Vein endothelial cell (primary cell): ENCODE results near the gene ARF1.

- CAGE, long polyA plus RNA = no peak
These were observed 40.0 kb downstream of the ITPKB start for GRCh38 chr1:226699061-226699572.

- CAGE, long polyA plus RNA = no peak
These were observed 35.8 kb downstream of the ITPKB start for GRCh38 chr1:226703164-226703704.

- CAGE, long polyA plus RNA = no peak
These were observed 16.0 kb downstream of the ITPKB start for GRCh38 chr1:226722929-226723646.

DNA sequence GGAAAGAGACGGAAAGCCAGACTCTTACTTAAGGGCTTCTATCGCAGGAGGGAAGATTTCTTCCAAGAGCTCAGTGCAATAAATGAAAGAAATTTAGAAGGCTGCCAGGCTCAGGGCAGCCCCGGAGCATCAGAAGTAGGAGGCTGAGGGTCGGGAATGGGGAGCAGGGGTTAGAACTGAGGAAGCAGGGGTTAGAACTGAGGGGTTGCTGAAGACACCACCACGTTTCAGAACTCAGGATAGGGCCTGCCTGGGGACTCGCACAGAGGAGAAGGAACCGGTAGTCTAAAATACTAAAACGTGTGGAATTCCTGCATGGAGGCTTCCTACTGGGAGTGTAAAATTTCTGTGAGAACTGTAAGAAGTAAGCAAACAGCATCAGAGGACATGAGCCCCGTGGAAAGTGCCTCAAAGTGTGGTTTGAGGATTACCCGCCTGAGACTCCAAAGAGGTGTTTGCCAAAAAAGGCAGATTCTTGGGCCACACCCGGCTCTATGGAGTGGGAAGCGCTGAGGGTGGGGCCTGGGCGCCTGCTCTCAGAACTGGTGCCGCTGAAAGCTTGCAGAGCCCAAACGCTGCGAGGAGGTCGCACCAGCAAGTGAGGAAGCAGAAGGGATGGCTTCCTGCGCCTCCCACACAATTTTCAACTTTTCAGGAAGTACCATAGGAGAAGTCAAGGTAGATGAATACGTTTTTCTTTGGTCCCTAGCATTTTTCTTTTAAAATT, 43.1 kb upstream of the PSEN2 start:
- CAGE, long polyA plus RNA = no peak

- CAGE, long polyA plus RNA = no peak
These were observed 2.1 kb upstream of the COQ8A start for GRCh38 chr1:226937983-226938499.

- CAGE, long polyA plus RNA = no peak
These were observed 23.7 kb downstream of the COQ8A start for GRCh38 chr1:226963877-226964093.

DNA sequence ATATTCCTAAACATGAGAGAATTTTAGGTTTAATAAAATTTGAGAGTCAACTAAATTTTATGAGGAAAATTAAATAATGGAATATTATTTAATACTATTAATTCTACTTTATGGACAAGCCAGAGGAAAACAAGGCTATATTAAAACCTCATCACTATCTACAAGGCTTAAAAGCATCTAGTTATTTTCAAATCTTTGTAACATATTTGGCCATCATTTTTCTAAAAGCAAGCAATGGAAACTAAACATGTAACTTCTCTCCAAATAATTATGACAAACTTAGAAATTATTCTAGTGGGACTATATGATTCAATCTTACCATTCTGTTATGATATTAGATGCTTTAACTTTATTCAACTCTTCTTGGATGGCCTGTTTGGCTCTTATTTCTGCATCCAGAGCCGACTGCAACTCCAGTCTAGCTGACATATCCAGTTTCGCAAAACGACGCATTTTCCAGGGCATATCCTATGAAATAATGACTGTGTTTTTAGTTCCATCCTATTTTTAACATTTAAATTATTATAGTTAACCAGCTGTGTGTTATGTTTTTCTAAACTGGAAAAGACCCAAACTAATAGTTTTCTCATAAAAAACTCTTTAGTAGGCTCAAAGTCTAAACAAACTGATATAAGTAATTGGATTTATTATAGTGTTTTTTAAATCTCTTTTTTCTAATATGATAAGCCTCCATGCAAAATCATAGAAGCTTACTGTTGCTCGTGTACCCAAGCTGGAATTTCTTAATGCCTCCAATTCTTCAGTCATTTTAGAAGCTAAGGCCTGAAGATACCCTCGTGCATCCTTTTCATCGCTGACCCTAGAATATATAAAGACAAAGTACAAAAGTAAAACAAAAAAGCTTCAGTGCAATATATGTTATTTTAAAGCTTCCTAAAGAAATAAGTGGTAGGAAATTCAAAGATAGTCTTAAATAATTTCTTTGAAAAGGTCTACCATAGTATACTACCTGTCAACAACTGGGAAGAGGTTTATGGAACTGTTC, 133.8 kb downstream of the COQ8A start:
- CAGE, long polyA plus RNA = no peak

GRCh38 chr1:227112101-227112657, 172.1 kb downstream of the COQ8A start:
- CAGE, long polyA plus RNA = no peak

DNA sequence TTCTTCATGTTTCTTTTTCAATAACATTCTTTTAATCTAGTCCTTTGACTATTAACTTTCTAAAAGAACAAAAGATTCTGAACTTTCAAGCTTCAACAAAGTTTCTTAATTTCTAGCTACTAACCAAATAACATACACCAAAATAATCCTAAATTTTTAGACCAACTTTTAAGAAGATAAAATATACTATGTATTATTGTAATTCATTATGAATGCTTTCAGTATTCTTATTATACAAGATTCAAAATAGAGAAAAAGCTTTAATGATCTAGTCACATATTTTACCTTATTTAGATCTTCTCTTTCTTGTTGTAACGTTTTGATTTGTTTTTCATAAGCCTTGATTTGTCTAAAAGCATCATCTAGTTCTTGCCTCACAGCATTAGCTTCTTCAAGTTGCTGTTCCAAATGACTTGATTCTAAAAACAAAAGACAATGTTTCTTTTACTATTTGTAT, 179.5 kb downstream of the COQ8A start:
- CAGE, long polyA plus RNA = no peak

DNA sequence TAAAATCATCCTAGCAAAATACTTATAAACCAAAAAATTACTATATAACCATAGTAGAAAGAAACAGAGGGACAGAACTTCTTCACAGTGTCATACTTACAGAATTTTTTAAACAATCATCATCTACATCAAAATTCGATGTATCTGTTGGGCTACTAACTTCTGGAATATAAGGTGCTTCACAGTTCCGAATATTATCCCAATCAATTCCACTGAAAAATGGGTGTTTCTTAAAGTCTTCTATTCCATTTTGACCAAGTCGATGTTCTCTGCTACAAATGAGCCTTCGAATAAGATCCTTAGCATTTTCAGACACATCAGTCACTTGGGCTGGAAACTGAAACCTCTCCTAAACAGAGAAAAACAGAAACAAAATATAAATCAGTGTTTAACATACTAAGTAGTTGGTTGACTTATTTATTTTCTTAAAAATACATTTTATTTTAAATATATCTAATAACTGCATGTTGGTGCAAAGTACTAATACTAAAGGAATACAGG, 172.9 kb downstream of the CDC42BPA start:
- CAGE, long polyA plus RNA = no peak

- CAGE, long polyA plus RNA = no peak
These were observed 136.0 kb downstream of the CDC42BPA start for GRCh38 chr1:227181913-227183106.

DNA sequence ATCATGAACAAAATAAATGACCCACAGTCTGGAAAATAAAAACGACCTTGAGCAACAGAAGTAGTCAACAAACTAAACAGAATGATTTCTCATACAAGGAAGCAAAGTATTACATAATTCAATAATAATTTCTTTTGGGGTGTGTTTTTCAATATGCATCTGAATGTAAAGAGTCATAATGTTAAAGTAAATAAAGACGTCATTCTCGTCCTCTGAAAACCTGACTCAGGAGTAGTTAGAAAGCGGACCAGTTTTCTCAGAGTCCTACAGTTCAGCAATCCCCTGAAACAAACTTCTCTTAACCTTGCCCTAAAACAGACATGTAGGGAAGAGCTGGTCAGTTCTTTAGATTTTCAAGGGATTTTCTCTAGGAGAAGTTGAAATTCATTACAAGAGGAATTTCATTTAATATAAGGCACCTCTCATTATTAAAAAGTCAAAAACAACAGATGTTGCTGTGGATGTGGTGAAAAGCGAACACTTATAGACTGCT, 18.5 kb downstream of the CDC42BPA start:
- CAGE, long polyA plus RNA = no peak

GRCh38 chr1:227319098-227319753, 934 bp upstream of the CDC42BPA start:
- CAGE, long polyA plus RNA = no peak

DNA sequence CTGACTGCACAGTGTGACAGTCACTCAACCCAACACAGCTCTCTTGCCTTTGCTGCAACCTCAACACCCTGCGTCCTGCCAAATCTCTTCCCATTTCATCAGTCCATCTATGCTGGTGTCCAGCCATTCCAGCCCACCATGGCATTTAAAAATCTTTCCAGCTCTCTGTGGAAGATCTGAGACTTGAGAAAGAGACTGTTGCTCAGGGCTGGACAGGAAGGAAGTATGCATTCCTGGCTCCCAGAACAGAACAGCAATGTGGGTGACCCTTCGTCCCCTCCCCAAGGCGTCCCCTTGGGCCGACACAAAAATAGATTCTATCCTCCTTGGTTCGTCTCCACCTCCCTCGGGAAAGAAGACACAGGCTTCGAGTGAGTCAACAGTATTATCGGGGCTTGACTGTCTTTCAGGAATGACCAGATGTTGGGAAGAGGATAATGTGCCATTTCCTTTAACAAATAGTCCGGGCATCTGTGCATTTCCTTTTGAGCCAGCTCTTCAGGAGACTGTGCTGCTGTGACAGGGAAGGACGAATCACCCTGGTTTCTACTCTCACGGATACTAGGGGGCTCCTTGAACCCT, 111.3 kb upstream of the CDC42BPA start:
- CAGE, long polyA plus RNA = no peak

DNA sequence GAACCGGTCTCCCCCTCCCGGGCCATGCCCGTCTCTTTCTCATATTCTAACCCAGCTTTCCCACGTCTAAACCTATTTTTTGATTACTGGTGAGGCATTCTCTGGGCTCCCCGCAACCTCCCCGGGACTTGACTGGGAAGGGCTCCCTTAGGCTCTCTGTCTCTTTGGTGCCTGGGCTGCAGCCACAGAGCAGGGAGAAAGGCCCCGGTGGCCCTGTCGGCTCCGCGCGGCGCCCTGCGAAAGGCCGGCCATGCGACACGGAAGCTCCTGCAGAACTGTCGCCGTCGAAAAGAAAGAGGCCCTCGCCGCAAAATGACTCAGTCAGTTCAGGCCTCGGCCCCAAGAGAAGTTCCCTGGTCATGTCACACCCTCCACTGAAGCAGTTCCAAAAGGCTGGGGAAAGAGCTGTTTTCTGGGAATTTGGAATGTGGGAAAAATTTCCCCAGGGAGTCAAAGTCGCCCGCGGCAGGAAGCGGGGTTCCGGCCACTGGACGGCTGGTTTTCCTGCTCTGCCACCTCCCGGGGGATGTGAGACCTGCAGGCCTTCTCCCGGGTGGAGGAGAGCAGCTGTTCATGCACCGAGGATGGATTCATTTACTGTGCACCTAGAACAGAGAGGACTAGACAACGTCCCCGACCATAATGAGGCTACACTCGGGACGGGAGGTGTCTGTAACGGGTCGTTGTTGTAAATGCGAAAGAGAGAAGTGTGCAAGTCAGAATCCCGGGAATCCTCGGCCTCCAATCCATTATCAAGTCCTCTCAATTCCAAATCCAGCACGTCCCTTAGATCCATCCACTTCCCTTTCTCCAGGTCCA, 115.8 kb upstream of the ZNF678 start:
- CAGE, long polyA plus RNA = no peak

DNA sequence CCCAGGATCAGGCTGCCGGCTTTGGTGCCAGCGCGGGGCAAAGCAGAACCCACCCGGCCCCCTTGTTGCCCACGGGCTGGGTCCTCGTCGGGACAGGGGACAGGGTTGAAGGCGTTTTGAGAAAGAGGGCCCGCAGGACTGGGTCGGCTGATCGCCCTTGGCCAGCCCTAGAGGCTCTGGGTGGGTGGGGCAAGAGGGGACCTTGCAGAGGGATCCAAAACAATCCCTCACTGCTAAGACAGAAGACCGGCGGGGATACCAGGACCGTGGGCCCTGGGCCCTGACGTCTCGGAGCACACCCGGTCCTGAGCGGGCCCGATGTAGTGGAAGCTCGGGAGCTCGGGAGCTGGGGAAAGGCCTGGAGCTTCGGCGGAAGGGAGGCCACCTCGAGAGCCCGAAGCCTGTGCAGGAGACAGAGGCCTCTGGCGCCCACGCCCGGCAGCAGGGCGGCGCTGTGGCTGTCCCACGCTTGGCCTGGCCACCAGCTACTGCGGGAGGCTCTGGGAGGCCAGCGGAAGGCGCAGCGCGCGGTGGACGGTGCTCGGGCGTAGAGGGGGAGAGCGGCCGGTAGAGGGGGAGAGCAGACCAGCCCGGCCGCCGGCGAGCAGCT, 2.8 kb upstream of the ZNF678 start:
- CAGE, long polyA plus RNA = no peak

DNA sequence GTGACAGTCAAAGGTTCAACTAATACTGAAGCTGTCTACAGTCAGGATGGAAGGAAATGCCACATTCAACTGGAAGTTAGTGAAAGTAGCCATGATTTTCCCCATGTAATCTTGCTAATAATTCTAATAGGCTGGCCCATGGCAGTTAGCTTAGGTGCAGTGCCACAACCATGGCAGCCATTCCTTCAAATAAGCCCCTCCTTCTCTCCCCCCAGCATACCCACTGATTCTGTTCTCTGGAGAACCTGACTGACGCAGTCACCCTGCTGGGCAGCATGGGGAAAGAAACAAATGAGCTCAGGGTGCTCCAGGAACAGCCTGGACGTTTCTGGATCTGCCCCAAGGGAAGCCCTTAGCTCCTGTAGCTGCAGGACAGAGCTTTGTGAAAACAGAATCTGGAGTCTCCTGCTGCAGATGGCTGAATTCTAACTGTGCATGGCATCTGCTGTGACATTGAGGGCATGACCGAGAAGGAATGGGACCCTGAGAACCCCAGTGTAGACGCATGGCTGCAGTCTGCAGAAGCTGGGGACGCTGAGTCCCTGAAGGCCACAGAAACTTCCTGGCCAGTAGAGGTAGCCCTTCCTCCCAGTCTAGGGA, 22.6 kb downstream of the SNAP47 start:
- CAGE, long polyA plus RNA = no peak

DNA sequence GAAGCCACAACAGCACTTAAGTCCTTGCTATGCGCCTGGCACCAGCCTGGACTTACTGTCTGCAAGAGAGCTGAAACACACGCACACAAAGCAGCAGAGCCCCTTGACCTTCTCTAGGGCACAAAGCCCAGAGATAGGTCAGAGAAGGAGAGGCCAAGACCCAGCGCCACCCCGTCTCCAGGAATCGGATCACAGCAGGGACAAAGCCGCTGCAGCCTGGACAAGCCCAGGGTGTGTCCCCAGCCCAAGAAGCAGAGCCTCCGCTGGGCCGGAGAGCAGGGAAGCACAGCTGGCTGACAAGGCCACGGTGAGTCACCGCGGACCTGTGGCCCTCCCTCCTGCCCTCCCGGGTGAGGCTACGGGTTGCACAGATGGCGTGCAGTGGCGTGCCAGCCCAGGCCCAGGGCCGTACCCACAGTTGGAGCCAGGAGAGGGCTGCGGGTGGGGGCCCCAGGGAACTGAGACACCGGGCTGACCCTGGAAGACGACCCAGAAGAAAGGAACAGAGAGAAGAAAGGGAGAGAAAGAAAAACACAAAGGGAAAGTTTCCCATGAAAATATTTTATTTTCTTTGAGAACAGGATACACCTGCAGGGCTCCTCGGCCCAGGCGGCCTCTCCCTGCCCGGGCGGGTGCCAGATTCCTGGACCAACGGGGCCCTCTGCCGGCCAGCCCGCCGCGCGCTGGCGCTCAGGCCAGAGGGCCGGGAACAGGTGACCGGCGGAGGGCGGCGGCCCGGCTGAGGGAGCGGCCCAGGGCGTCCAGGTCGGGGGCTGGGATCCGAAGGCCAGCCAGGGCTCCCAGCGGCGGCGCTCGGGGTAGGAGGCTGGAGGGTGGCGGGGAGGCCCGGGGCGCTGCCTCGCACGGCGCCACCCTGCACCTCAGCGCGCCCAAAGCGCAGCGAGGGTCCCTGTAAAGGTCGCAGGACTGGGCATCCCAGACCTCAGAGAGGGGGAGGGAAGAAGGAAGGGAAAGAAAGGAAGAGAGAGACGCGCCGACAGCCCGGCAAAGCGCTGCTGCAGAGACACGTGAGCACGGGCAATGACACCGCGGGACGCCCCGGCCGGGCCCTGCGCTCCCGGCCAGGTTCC, 1.3 kb downstream of the WNT9A start:
- CAGE, long polyA plus RNA = no peak

- CAGE, long polyA plus RNA = start-site peak on the plus strand at chr1:228082698-228082755, 3,780 and 2,571 reads in 2 replicates
These were observed at the start of gene ARF1 for GRCh38 chr1:228082305-228082848. Gene ARF1, plus strand, starts transcription at chr1:228082708.

DNA sequence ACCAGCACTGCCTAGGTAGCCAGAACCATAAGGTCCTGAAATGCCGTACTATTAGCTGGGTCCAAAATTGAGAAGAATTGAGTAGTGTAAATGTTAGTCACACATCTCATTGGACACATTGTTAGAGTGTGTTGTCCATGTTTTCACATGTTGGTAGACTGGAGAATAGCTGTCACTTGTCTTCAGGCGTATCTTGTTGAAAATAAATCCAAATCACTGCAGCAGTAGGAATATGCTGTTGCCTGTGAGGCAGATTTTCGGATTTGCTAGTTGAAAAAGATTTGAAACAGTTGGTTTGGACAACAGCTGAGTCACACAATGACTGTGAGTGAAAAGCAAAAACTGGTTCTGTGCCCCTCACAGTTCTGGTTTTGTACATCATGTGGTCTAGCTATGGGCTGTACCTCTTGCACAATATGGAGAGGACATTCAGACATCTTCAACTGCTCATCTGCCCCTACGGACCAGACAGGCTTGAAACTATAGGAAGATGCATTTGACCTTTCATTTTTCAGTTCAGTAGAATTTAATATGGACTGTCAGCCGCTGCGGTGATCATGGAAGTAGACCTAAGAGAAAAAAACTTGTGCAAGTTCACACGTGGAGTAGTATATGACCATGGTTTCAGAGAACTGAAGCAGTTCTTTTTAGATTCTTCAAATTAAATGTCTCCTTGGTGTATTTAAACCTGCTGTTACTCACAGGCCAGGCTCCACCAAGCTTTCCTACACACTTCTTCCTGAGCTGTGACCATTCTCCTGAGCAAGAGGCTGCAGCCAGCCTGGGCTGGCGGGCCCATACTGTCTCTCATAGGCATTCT, 1.9 kb downstream of the ARF1 start:
- CAGE, long polyA plus RNA = no peak